ENCODE measurements around a stretch of chr9.

- RRBS, result 29% methylated on average over 11 of the region's 42 CpGs
These were observed 37.1 kb downstream of the SARDH start for GRCh38 chr9:133700617-133701985.

- RRBS, result no CpG with 5 or more reads among the region's 16 CpGs
These were observed 6.3 kb downstream of the SARDH start for GRCh38 chr9:133731738-133732317.

DNA sequence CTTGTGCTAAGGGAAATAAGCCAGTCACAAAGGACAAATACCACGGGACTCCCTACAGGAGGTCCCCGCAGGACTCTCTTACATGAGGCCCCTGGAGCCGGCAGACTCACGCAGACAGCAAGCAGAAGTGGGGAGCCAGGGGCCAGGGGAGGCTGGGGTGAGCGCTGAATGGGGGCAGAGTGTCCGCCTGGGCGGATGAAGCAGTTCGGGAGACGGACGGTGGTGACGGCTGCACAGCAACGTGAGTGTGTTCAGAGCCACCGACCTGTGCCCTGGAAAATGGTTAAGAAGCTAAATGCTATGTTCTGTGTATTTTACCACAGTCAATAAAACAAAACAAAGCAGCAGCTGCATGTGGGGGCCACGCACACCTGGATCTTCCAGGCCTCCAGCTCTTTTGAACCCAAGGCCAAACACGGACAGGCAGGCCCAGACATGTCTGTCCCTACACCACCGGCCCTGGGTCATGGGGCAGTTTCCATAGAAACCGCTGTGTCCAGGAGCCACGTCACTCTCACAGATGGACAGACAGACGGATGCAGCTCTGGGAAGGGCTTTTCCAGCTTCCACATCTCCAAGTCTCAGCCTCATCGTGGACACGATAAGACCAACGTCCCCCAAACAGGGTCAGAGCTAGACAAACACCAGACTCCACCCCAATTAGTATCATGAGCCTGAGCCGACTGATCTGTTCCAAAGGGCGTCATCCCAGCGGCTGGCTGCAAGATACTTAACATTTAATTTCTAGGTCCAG is 103.9 kb downstream of the VAV2 start:
- RRBS, result no CpG with 5 or more reads among the region's 25 CpGs

DNA sequence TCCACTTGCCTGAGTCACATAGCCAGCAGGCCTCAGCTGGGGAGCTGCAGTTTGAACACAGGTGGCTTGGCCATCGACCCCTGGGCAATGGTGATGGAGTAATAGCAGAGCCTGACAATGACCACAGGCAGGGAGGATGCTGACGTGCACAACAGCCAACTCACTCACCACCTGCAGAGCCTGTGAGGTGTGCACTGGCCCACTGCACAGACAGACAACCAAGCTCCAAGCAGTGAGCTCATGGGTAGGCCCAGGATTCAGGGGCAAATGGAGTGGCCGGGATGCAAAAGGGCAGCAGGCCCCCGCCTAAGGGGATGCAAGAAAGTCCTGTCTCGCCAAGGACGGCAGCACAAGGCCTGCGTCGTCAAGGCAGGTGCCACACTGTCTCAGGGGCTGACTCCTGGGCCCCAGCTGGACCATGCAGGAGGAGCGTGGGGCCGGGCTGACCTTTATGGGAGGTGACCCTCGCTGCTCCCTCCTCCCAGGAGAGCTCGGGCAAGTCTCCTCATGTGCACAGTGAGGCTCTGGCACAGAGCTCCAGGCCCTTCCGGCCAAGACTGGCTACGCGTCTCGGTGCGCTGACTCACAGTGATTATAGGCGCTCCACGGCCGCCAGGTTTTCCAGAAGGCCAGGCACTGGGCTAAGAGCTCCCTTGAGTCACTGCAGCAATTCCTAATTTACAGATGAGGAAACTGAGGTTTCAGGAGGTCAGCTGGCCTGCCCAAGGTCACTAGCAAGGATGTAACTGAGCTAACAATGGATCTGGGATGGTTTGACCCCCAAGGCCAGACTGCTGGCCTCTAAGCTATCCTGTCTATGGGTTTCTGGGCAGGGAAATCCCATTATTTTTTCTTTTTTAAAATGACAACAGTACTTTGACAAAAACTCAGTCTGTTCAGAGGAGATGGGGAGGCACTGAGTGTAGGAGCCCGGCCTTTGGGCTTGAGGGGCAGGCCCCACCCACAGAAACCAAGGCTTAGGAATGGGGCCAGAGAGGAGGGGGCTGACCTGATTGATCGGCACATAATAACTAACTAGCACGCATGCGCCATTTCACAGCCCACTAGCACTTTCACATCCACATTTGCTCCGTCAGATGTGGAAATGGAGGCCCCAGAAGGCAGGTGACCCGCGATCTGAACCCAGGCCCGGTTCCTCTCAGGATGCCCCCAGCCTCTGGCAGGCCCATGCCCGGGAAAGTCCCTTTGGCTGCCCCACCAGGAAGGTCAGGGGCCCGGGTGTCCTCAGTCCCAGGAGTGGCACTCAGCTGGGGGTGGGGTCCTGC is 47.3 kb downstream of the VAV2 start:
- RRBS, result 94% methylated on average over 3 of the region's 30 CpGs

- RRBS, result 91% methylated on average over 10 of the region's 40 CpGs
These were observed 19.7 kb downstream of the BRD3 start for GRCh38 chr9:134048042-134048656.

GRCh38 chr9:134149195-134149753 is 13.4 kb downstream of the WDR5 start:
- RRBS, result 95% methylated on average over 5 of the region's 17 CpGs

GRCh38 chr9:134157899-134158527 is 22.1 kb downstream of the WDR5 start:
- RRBS, result no CpG with 5 or more reads among the region's 22 CpGs

DNA sequence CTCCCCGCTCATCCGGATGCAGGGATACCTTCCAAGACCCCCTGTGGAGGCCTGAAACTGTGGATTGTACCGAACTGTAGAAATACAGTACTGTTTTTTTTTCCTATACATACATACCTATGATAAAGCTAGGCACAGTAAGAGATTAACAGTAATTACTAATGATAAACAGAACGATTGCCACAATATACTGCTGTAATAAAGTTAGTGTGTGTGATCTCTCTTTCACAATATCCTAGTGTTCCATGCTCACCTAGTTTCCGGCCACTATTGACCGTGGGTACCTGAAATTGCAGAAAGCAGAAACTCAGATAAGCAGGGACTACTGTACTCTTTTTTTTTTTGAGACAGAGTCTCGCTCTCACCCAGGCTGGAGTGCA is 33.2 kb downstream of the WDR5 start:
- RRBS, result 100% methylated on average over 2 of the region's 7 CpGs

- RRBS, result 85% methylated on average over 3 of the region's 23 CpGs
These were observed 35.9 kb downstream of the WDR5 start for GRCh38 chr9:134171588-134172455.

DNA sequence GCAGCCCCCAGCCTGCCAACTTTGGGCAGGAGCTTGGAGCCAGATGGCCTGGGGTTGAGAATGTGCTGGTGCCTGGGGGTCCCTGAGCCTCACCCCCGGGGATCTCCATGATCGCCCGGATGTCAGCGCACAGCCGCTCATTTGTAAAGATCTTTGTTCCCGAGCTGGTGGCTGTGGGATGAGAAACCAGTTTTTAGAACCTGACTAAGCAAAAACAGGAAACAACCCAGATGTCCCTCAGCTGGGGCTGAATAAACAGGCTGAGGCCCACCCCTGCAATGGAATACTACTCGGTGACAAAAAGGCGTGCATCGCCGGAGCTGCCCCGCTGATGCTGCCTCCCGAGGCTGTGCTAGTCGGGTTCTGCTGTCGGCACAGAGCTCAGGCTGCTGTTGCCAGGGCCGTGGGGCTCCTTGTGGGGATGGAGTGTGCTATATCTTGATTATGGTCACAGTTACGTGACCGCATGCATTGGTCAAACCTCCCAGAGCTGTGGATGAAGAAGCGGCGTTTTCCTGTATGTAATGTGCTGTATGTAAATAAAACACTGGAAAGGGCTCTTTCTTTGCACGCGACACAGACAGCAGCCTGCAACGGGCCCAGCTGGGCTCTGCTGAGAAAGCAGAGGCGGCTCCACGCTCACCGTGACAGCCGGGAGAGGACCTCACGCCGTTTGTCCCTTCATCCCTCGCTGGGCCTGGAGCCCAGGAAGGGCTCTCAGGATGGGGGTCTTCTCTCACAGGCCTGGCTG is 79.9 kb downstream of the WDR5 start:
- RRBS, result no CpG with 5 or more reads among the region's 29 CpGs

DNA sequence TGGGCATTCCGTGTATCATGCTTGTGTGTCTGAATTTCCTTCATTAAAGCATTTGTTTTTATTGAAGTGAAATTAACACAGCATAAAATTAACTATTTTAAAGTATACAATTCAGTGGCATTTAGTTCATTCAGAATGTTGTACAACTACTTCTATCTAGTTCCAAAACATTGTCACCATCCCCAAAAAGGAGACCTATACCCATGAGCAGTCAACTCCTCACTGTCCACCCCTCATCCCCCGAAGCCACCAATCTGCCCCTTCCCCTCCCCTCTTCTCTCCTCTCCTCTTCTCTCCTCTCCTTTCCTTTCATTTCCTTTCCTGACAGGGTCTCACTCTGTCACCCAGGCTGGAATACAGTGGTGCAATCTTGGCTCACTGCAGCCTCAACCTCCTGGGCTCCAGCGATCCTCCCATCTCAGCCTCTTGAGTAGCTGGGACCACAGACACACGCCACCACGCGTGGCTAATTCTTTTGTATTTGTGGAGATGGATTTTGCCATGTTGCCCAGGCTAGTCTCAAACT is 86.7 kb downstream of the WDR5 start:
- RRBS, result no CpG with 5 or more reads among the region's 6 CpGs

DNA sequence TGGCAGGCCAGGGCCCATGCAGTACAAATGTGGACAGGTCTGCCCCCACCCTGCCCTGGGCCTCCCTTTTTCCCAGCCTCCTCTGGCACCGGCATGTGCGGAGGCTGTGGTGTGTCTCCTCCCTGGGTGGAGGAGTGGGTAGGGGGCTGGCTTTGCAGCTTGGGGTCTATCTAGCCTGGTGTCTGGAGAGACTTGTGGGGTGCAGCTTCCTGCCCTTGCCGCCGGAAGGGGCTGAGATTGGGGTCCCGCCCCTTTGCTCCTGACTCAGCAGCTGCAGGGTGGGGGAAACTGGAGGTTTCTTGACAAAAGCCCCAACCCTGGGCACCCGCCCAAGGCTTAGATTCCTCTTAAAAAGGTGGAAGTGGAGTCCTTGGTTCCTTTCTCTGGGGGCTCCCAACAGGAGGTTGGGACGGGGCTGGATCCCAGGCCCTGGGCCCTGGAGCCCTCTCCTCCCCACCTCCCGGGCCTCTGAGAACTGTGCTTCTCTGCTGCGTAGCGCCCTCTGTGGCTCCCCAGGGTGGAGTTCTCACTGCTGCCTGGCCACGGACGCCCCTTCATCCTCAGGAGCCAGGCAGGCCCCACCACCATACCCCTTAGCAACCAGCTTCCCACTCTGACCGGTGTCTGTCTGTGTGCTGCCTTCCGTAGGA is 18.0 kb downstream of the RXRA start:
- RRBS, result no CpG with 5 or more reads among the region's 14 CpGs

GRCh38 chr9:134366616-134367328 is 40.5 kb downstream of the RXRA start:
- RRBS, result no CpG with 5 or more reads among the region's 23 CpGs

- RRBS, result no CpG with 5 or more reads among the region's 36 CpGs
These were observed 50.4 kb downstream of the RXRA start for GRCh38 chr9:134376320-134377371.

DNA sequence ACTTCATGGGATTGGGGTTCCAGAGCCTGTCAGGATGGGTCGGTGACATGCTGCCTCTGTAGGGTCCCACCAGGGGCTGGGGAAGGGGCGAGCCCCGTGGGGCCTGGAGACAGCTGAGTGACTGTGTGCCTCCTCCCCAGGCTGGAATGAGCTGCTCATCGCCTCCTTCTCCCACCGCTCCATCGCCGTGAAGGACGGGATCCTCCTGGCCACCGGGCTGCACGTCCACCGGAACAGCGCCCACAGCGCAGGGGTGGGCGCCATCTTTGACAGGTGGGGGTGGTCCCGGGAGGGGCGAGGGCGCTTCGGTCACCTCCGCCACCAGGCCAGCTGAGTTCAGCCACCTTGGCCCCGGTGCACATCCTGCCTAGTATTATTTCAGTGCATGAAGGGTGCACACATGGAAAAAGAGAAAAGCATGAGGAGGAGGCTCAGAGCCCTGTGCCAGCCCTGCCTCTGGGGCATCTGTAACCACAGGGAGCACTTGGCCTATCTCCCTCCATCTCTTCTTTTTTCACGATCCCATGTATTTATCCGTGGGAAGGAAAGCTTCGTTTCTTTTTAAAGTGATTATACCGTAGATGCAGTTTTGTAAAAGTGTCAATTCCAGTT is 102.8 kb downstream of the RXRA start:
- RRBS, result 93% methylated on average over 10 of the region's 24 CpGs

GRCh38 chr9:134440082-134441069 is 114.1 kb downstream of the RXRA start:
- RRBS, result no CpG with 5 or more reads among the region's 39 CpGs

GRCh38 chr9:134474715-134475351 is 148.6 kb downstream of the RXRA start:
- RRBS, result no CpG with 5 or more reads among the region's 19 CpGs

DNA sequence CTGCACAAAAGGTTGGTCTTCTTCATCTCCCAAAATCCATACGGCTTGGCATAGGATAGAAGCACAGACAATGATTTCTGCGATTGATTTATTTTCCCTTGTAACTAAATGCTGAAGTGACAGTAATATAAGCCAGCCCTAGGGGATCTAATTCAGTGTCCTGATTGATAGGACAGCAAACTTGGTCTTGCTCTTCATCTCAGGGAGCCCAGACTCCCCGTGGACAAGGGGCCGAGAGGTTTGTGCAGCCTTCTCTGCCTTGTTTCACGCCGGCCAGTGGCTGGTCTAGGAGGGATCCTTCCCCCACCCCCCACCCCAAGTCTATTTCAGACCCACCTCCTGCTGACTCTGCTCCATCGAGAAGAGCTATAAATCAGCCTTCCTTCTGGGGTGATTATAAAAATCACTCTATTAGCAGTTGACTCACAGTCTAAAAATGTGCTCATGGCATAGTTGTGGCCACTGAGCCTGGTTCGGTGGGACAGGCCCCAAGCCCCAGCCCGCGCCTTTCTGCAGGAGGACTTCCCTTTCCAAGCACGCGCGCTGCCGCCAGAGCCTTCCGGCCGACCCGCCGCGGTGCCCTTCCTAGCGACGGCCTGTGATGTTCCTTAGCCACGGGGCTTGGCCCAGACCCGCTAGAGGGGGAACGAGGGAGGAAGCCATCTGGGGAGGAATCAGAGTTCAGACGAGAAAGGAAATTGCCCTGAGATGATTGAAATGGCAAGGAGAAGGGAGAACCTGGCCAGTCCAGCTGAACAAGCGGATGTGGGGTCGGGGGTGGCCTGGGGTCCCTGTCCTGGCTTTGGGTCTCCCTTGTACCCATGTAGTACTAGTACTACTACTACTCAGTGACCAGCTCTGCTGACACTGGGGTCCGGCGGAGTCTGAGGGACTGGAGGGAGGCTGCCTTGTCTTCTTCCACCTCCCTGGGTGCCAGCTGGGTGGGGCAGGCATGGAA is 89.6 kb upstream of the COL5A1 start:
- RRBS, result no CpG with 5 or more reads among the region's 29 CpGs

DNA sequence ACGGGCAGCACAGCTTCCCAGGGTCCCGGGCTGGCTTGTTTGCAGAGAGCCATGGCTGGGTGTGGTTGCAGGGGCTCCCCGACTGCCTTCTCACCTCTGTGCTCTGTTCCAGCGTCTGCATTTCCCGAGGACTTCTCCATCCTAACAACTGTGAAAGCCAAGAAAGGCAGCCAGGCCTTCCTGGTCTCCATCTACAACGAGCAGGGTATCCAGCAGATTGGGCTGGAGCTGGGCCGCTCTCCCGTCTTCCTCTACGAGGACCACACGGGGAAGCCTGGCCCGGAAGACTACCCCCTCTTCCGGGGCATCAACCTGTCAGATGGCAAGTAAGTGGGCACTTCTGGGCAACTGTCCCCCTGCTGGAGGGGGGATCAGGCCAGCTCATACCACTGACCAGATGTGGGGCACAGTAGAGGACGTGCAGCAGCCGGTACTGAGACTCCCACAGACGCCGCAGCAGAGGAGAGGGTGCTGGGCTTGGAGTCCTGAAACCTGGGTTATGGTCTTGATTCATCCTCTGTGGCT is 58.3 kb downstream of the COL5A1 start:
- RRBS, result no CpG with 5 or more reads among the region's 16 CpGs

- RRBS, result 32% methylated on average over 9 of the region's 34 CpGs
These were observed 65.9 kb downstream of the COL5A1 start for GRCh38 chr9:134707190-134708231.